Metastatic Pancreatic Carcinoma in the Ovary (tissue), 1 donor: Measurements from ENCODE around the gene PIM1.

DNA sequence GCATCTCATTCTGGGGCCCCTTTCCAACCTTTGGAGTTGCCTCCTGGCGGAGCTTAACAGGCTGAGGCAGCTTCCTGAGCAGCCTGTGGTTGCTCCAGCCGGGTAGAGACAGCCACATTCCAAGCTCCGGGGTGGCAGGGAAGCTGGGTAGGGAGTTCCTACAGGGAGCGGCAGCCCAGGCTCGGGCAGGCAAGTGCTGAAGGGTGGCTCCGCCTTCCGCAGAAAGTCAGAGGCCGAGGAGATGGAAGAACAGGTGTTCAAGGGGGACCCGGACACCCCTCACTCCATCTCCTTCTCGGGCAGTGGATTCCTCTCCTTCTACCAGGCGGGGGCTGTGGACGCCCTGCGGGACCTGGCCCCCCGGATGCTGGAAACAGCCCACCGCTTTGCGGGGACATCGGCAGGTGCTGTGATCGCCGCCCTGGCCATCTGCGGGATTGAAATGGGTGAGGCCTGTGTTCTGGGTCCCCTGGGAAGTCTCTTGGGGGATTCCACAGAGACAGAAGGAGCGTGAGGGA is 418 bp downstream of the PNPLA1 start:
- PRO-cap = no peak

- PRO-cap = no peak
These were observed 15.3 kb downstream of the PNPLA1 start for GRCh38 chr6:36285048-36285744.

GRCh38 chr6:36333797-36334272 is 2.9 kb downstream of the BNIP5 start:
- PRO-cap = no peak

GRCh38 chr6:36510084-36510582 is 37.1 kb downstream of the STK38 start:
- PRO-cap = no peak

DNA sequence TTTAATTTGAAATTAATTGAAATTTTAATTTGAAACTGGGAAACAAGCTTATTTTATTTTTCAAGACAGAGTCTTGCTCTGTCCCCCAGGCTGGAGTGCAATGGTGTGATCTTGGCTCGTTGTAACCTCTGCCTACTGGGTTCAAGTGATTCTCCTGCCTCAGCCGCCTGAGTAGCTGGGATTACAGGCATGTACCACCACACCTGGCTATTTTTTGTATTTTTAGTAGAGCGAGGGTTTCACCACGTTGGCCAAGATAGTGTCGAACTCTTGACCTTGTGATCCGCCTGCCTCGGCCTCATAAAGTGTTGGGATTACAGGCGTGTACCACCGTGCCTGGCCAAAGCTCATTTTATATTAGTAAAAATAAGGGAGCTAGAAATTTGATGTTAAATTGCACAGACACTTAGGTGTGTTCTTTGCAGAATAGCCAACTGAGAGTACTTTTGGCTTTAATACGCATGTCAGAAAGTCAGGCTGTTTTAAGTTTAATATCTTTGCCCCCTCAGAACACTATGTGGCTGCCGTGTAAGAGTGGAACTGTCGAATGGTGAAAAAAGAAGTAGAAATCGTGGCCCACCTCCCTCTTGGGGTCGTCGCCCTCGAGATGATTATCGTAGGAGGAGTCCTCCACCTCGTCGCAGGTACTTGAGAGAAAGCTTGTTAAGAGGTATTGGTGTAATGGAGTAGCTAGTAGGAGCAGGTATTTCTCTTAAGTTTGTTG is 4.3 kb downstream of the SRSF3 start:
- PRO-cap = no peak

GRCh38 chr6:36601507-36602839 is 7.8 kb downstream of the SRSF3 start:
- PRO-cap = no peak

DNA sequence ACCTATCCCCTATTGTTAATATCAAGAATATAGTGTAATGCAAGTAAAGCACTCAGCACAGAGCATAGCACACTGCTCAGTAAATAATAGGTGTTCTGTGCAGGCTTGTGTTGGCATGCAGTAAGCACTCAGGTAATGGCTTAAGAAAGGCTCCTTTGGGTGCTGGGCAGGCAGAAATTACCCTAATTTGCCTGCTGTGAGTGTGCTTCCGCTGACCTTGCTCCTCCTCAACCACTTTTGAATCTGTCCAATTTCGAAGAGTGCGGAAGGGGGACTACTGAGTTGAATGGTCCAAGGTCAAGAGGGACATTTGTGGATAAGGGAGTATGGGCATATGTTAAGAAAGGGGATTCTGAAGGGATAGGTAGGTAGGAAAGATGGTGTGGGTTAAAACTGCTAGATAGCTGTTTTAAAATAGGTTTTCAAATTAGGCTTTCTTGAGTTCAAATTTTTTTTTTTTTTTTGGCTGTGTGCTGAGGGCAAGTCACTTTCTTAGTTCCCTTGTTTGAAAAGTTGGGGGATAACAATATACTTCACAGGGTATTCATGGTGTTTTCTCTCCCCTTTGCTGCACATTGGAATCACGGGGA is 15.5 kb downstream of the SRSF3 start:
- PRO-cap = unidirectional peak, minus-strand start at position 239 of the sequence

DNA sequence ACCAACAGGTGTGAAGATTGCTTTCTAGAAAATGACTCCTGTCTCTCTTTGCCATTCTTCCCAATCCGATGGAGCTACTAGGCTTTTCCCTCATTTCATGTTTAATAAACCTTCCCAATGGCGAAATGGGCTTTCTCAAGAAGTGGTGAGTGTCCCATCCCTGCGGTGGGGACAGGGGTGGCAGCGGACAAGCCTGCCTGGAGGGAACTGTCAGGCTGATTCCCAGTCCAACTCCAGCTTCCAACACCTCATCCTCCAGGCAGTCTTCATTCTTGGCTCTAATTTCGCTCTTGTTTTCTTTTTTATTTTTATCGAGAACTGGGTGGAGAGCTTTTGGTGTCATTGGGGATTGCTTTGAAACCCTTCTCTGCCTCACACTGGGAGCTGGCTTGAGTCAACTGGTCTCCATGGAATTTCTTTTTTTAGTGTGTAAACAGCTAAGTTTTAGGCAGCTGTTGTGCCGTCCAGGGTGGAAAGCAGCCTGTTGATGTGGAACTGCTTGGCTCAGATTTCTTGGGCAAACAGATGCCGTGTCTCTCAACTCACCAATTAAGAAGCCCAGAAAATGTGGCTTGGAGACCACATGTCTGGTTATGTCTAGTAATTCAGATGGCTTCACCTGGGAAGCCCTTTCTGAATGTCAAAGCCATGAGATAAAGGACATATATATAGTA is 30.8 kb downstream of the SRSF3 start:
- PRO-cap = no peak

- PRO-cap = no peak
These were observed 1.2 kb upstream of the CPNE5 start for GRCh38 chr6:36840330-36840874.

- PRO-cap = no peak
These were observed 14.1 kb upstream of the CPNE5 start for GRCh38 chr6:36853272-36853876.

- PRO-cap = no peak
These were observed 762 bp downstream of the PPIL1 start for GRCh38 chr6:36873832-36874250.

- PRO-cap = no peak
These were observed 26.0 kb upstream of the PI16 start for GRCh38 chr6:36928518-36929010.

- PRO-cap = no peak
These were observed 25.1 kb upstream of the PI16 start for GRCh38 chr6:36929430-36929939.

DNA sequence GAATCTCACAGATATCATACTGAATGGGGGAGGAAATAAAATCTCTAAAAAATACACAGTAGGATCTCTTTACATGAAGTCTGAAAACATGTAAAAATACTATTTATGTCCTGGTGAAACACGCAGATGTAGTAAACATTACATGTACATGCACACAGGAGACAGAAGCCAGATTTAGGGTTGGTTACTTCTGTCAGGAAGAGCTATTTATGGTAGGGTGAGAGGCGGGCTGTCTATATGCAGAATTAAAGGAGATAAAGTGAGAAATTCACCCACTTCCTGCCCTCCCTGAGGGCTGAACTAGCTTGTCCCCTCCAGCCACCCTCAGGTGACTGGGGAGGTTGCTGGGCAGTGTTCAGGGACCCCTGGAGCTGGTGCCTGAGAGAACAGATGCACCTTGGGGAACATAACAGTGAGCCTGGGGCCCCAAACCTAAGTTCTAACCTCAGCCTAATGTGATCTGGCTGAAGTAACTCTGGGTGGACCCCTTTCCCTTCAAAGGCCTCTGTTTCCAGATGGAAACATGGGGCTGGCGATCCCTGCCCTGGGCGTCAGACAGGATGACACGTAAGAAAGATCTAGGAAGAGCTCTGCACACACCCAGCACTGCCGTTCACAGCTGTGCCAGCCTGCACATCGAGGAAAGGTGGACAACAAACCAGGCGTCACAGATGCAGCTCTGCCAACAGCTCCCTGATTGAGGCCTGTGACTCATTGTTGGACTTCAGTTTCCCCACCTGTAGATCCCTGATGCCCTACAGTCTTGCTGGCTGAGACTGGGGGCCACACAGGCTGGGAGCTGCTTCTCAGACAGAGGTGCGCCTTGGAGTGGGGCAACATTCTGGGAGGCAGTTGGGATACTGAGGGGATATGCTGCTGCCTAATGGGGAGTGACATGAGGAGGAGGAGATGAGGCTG is 1.3 kb downstream of the PI16 start:
- PRO-cap = no peak

DNA sequence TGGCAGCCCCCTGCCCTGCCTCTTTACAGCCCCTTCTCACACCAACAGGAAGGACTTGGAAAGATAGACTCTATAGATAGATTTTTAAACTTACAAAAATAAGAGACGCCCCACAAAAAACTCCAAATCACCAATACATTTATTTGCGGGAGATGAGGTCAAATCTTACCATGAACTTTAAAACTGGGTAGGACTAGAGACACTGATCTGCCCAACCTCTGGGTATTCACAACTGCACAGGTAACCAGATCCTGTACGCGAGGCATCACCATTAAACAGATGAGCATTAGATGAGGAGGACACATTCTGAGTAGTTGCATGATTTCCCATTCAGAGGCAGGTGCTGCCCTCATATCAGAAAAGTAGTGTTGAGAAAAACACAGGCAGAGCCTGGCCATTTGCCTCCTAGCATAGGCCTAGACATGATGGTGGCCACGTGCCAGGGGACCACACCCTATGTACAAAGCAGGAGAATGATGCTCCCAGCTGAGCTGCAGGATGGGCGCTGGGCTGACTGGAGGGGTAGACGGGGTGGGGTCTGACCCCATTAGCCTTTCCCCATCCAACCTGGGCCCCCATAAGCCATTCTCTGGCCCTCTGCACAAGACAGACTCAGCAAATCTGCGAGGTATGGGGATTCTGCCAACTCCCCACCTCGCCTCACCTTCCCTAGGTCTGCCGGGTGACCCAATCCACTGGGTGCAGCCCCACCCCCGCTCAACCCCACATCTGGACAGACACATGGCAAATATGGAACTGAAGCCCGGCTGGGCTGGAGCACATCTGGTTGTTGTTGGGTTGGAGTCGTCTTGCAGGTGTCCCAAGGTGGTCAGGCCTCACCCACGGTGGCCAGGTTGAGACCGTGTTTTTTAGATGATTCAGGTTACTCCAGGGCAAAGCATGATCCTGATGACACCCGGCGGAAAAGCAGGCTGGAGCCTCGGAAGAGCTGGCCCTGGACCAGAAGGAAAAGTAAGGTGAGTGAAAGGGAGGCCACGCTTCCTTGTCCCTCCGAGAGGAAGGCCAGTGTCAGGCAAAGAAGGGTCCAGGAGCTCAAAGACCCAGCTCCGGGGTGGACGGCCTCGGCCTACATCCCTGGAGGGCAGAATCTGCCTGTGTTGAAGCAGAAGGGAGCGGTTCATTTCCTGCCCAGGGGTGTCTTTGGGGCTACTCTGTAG is 13.9 kb downstream of the PI16 start:
- PRO-cap = no peak

- PRO-cap = no peak
These were observed 10.5 kb downstream of the MTCH1 start for GRCh38 chr6:36975514-36975921.

GRCh38 chr6:37017783-37018687 is 12.6 kb downstream of the FGD2 start:
- PRO-cap = no peak

- PRO-cap = bidirectional peak, plus-strand start at chr6:37170152, minus-strand start at chr6:37169835
These were observed at the start of gene PIM1 for GRCh38 chr6:37170066-37170662. Gene PIM1, plus strand, starts transcription at chr6:37170152.

- PRO-cap = no peak
These were observed 21.7 kb upstream of the TMEM217 start for GRCh38 chr6:37279322-37280290.

- PRO-cap = no peak
These were observed 17.5 kb downstream of the RNF8 start for GRCh38 chr6:37371209-37371836.